PC-3 (cell line): ENCODE measurements around a stretch of chr22.

GRCh38 chr22:25404345-25405082 is 160.0 kb upstream of the GRK3 start:
- RAMPAGE, long total RNA: no peak

- RAMPAGE, long total RNA: no peak
Measured at GRCh38 chr22:25749219-25750209, 7.5 kb downstream of the MYO18B start.

DNA sequence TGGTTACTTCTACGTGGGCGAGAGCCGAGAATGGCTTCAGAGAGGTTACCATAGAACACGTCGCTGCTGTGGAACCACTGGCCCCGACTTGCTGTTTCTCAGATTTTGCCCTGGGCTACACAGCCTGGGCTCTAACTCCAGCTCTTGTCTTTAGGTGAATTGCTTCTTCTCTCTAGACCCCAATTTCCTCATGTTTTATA is 80.6 kb upstream of the SEZ6L start:
- RAMPAGE, long total RNA: no peak

DNA sequence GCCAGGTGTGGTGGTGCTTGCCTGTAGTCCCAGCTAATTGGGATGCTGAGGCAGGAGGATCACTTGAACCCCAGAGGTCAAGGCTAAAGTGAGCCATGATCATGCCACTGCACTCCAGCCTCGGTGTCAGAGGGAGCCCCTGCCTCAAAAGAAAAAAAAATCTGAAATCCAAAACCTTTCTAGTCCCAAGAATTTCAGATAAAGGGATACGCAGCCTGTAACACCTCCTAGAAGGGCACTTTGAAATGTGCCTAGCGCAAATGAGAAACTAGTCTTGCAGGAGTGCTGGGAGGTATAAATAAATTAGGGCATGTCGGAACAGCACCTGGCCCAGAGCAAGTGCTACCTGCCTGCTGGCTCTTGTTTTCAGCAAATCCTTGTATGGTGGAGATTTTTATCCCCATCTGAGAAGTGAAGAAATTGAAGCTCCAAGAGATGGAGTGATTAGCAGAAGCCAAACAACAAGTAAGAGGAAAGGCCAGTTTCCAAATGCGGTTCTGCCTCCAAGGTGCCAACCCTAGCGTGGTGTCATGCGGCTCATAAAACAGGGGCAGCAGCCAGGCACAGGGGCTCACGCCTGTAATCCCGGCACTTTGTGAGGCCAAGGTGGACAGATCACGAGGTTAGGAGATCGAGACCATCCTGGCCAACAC is 36.7 kb upstream of the TFIP11 start:
- RAMPAGE, long total RNA: no peak

GRCh38 chr22:26571891-26572429 is 18.0 kb downstream of the TPST2 start:
- RAMPAGE, long total RNA: no peak

DNA sequence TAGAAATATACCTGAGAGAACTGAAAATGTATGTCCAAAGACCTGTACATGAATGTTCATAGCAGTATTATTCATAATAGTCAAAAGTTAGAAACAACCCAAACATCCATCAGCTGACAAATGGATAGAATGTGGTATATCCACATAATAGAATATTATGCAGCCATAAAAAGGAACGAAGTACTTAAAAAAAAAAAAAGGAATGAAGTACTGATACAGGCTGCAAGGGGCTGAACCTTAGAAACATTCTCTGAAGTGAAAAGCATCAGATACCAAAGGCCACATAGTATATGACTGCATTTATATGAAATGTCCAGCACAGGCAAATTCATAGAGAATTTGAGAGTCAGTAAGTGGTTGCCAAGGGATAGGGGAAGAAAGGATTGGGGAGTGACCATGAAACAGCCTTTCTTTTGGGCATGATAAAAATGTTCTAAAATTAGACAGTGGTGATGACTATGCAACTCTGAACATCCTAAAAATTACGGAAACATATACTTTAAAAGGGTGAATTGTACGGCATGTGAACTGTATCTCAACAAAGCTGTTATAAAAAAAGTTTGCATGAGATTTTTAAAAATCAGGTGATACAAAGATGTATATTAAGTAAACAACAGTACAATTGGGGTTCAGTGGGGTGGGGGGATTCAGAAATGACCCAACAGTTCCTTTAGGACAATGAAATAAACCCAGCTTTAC is 1.8 kb downstream of the TPST2 start:
- RAMPAGE, long total RNA: no peak

DNA sequence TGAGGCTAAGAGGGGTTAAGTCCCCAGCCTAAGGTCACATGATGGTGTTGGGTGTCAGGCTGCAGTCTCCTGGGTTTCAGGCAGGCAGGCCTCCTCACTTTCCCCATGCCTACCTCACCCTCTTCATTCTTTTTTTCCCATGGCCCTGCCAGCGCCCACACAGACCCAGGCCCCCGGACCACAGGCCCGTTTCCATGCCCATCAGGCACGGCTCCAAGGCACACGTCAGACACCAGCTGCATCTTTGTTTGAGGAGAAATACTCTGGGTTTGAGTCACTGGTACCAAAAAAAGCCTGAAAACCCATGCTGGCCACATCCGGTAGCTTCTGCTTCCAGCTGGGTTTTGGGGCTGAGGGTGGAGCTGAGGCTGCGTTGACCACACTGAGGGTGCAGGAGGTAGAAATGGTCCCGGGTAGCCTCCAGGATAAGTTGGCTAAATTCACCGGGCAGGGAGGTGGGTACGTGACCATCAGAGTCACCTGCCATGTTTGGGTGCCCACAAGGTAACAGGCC is 7.6 kb downstream of the CRYBB1 start:
- RAMPAGE, long total RNA: no peak

- RAMPAGE, long total RNA: no peak
Measured at GRCh38 chr22:26632500-26633253, 10.9 kb downstream of the CRYBA4 start.

GRCh38 chr22:26892357-26893298 is 270.9 kb downstream of the CRYBA4 start:
- RAMPAGE, long total RNA: no peak

- RAMPAGE, long total RNA: no peak
Measured at GRCh38 chr22:27488258-27488462, 313.4 kb downstream of the MN1 start.

- RAMPAGE, long total RNA: no peak
Measured at GRCh38 chr22:27719559-27720064, 81.9 kb downstream of the MN1 start.

- RAMPAGE, long total RNA: no peak
Measured at GRCh38 chr22:27748830-27749333, 52.7 kb downstream of the MN1 start.

- RAMPAGE, long total RNA: no peak
Measured at GRCh38 chr22:27775690-27776047, 25.9 kb downstream of the MN1 start.

GRCh38 chr22:27780133-27780585 is 21.4 kb downstream of the MN1 start:
- RAMPAGE, long total RNA: no peak

- RAMPAGE, long total RNA: no peak
Measured at GRCh38 chr22:27786977-27787404, 14.6 kb downstream of the MN1 start.

DNA sequence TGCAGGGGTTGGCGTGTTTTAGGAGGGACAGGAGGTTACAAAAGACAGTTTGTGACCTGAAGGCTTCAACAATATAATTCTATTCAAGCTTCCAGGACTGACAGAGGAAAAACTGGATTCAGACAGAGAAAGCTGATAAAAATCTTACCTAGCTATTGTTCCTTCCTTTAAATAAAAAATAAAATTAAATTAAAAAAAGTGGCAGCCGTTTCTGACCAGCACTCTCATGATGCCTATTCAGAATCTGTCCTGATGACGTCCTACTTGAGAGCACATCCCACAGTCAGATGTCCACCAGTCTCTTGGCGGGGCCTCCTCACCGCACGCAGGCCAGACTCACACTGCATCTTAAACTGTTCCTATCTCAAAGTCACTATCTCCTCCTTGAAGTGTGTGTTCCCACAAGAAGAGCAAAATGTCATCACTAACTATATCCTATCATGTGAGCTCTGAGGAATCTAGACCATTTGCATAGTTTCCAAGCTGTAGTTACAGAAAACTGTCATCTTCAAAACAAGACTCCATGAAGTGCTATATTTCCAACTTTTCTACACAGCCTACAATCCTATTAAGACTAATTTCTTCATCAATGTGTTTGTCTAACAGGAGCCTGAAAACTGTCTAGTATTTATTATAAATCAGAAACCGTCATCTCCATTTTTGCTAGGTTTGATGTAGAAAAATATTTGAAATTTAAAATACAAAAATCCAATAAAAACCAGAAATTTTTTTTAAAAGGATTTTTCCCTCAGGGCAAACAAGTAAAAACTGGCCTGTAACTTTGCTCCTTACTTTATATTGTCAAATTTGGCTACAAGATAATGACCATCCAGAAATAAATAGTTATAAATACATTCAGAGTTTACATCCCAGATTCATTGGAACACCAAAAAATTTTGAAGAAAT is 50.9 kb upstream of the MN1 start:
- RAMPAGE, long total RNA: no peak

DNA sequence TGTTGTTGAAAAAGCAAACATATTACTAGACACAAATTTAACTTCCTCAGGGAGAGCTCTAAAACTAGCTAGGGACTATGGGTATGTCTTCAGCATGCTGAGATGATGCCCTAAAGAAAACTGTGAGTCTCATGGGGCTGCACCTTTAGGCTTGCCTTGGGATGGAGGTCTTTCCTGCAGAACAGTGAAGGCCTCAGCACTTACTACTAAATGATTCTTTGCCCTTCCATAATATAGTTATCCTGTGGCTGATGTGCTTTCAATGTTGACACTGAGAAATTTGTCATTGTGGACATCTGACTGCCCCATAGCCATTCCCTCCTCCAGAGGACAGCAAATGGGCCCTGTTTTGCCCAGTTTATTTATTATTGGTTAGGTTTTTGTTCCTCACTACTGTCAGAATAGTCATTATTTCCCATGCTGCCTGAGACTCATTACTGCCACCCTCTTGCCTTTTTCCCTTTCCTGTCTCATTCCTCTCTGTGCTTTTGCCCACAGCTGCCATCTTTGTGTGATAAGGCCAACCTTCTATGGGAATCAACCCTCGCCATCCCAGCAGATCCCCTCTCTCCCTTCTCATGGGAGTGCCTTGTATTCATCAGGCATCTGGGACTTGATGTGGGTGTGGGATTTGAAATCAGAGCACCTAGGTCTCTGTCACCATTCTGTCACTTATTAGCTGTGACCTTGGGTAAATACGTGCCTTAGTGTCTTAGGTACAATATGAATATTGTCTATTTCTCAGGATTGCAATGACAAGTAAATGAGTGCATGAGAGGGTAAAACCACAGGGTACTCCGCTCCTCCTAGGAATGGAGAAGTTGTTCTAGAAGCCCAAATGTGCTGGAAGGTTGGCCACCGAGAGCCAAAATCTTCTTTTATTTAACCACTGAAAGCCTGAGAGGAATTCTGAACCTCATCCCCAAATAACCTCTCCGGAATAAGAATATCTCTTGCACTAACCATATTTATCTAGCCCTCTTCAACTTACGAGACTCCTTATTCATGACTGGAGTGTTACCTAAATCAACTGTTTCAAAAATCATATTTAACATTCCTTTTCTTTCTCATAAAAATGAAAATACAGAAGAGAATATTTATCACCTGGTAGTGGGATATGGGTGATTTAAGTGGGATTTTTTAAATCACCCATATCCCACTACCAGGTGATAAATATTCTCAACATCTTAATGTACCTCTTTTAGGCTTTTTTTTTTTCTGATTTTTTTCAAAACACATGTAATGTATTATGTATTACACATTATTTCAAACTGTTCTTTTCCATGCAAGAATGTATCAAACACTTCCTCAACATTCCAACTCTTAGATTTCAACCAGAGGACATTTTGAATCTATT is 11.4 kb downstream of the PITPNB start:
- RAMPAGE, long total RNA: no peak

DNA sequence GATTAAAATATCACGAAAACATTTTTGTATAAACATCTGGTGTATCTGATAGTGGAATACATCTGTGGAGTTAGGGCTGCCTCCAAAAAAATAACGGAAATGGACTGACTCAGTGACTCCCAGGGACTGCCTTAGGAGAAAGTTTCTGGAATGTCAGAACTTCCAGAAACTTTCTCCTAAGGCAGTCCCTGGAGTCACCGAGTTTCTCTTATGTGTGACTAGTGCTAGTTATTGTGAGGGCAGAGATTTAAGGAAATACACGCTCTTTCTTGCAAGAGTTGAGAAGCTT is 1.3 kb upstream of the PITPNB start:
- RAMPAGE, long total RNA: no peak

DNA sequence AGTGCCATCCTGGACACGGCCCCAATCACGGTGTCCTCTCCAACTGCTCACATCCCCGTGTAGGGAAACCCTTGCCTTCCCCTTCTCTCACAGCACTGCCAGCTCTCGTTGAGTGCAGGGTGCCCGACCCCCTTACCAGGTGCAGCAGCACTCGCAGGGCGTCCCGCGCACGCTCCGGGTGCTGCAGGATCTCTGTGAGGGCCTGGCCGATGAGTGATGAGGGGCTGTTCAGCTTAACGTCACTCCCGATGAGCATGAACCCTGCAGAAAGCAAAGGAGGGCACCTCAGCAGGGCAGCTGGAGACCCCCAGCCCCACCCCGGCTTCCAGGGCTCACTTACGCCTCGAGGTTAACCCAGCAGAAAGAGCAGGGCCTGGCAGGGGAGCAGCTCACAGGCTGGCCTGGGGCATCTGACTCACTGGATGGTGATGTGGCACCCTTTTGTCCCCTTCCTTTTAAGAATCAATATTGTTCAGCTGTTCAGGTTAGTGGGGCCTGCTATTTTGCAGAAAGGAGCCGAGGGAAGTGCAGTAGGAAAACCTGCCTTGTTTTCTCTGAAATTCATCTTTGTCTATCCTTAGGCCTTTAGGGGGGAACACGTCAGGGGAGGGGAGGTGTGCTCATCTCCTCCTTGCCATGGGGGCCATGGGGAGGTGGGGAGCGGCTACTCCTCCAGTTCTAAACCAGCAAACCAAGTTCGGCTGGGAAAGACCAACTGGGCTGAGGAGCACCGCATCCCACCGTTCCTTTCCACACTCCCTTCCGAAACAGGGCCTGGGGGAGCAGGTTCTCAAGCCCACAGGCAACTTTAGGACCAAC is 77.2 kb upstream of the PITPNB start:
- RAMPAGE, long total RNA: no peak

DNA sequence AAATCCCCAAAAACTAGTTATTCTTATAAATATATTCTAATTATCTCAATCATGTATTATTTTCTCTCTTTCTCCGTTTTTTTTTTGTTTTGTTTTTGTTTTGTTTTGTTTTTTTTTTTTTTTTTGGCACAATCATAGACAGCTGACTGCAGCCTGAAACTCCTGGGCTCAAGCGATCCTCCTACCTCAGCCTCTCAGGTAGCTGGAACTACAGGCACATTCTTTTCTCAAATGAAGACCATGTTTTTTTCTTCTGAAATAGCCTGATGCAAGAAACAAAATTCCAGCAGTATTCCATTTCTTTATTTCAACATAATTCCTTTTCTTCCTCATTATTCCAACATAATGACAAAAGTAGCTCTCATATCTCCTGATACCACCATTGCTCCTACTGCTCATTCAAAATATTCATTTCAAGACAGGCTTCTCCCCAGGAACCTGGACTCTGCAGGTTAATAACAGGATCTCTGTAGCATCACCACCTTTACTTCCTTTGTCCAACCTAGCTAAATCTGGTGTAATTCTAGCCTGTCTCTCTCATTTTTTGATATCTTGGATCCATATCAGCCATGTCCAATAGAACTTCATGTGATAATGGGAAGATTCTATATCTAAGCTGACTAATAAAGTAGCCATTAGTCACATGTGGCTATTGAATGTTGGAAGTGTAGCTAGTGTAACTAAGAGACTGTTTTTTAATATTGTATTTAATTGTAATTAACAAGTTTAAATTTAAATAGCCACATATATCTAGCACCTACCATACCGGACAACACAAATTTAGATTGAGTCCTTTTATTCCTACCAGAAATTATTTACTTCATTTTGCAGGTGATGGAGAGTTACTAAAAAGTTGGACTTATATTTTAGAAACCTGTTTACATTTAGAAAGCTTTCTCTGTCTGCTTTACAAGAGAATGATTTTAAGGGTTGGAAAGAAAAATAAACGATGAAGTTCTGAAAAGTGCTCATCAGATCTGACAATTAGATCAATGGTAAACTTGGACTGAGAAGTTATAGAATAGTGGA is 95.4 kb downstream of the TTC28 start:
- RAMPAGE, long total RNA: no peak